ENCODE data around the genes HNF1B, TBC1D3K, TBC1D3D, CISD3 and PSMB3.

GRCh38 chr17:37671176-37671786 is 28.0 kb upstream of the DDX52 start:
- RRBS = no CpG with 5 or more reads among the region's 7 CpGs

DNA sequence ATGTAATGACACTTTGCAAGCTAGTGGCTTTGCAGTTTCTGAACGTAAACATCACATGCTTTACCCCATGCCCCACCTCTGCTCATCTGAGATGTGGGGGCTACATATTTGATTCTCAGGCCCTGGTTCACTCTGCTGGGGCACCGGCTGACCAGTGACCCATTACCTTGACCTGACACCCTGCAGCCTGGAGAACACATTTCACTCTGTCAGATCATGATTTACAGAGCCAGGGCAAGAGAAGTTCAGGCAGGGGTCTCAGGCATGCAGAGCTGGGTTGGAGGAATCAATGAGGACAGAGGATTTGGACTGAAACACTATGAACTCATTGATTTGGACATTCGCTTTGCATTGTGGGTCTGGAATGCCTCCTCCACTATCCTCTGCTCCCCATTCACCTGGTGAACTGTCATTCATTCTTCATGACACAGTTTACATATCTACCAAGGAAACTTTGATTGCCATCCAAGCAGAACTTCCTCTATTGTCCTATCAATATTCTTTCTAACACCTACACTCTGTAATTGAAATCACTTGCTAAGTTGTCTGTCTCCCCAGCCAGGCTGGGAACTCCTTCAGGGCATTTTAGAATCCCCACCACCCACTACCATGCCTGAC is 33.4 kb upstream of the DDX52 start:
- RRBS = no CpG with 5 or more reads among the region's 3 CpGs

- RRBS = no CpG with 5 or more reads among the region's 5 CpGs
Observed at GRCh38 chr17:37744998-37745151, at the start of gene HNF1B. HNF1B (minus strand) TSS chr17:37745059.

GRCh38 chr17:37924090-37924668 is at the start of gene TBC1D3K:
TBC1D3K (plus strand) TSS chr17:37924415.
- RRBS = no CpG with 5 or more reads among the region's 17 CpGs

- RRBS = no CpG with 5 or more reads among the region's 20 CpGs
Observed at GRCh38 chr17:38003565-38004234, at the start of gene TBC1D3D. TBC1D3D (plus strand) TSS chr17:38003976.

DNA sequence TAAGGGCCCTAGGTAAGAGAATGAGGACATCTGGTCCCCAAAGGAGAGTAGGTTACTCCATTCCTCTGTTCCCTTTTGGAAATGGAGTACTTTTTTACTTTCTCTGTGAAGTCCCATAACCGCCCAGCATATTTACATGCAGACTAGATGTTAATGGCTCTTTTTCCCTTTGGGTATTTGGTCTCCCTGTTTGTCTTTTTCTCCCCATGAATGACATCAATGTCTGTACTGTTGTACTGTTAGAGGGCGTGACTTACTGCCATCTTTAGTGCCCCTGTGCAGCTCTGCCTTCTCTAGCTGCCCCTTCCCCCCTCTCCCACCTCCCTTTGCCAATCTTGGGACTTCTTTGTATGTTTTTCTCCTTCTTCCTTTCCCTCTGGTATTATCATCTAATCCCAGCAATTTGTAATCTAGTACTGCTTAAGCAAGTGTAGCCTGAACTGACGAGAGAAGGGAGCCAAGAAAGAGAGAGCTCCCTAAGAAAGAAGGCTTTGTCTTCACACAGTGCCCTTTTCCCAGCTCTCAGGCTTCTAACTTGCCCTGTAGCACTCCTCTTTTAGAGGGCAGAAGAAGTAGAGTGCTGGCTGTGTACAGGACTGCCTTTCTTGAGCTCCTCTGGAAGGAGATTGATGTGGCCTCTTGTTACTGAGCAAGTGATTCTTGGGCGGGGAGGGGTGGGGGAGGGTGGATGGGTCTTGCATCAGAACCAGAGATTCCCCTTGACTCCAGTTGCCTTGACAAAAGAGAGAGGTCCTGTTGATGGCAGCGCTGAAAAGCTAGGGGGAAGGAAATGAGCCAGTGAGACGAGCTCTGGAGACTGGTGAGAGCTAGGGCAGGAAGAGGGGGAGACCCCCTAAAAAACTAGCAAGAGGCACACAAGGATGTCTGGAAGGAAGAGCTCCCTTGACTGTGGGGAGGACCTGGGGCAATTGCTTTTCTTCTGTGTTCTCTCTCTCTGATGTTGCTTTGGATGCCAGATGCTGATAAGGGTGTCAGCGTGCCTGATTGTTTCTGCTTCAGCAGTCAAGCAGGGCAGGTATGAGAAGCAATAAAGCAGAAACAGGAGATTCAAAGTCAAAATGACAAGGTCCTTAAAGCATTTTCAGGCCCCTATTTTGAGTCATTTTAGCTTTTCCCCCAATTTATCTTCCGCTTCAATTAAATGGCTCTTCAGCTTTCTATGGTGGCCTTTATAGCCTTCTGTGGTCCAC is 18.6 kb downstream of the GPR179 start:
- RRBS = no CpG with 5 or more reads among the region's 8 CpGs

DNA sequence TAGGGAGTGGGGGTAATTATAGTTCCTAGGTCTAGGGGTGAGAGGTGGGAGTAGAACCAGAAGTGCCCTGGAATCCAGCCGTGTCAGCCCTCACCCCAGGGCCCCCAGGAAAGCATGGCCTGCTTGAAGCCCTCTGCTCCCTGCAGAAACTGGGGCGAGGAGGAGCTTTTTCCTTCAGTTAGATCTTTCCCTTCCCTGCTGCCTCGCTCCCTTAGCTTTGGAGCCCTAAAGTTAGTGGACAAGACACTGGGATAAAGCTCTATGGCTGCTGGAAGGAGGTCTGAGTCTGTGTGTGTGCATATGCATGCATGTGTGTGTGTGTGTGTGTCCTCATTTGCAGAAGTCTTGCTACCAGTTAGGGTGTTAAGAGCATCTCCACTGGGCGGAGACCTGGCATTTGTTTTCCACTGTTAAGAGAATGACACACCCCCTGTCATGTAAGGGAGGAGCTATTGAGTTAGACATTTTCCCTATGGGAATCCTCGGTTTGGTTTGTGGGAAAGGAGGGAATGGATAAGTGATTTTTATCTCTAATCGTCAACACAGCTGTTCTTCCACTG is 24.9 kb upstream of the ARHGAP23 start:
- RRBS = no CpG with 5 or more reads among the region's 6 CpGs

DNA sequence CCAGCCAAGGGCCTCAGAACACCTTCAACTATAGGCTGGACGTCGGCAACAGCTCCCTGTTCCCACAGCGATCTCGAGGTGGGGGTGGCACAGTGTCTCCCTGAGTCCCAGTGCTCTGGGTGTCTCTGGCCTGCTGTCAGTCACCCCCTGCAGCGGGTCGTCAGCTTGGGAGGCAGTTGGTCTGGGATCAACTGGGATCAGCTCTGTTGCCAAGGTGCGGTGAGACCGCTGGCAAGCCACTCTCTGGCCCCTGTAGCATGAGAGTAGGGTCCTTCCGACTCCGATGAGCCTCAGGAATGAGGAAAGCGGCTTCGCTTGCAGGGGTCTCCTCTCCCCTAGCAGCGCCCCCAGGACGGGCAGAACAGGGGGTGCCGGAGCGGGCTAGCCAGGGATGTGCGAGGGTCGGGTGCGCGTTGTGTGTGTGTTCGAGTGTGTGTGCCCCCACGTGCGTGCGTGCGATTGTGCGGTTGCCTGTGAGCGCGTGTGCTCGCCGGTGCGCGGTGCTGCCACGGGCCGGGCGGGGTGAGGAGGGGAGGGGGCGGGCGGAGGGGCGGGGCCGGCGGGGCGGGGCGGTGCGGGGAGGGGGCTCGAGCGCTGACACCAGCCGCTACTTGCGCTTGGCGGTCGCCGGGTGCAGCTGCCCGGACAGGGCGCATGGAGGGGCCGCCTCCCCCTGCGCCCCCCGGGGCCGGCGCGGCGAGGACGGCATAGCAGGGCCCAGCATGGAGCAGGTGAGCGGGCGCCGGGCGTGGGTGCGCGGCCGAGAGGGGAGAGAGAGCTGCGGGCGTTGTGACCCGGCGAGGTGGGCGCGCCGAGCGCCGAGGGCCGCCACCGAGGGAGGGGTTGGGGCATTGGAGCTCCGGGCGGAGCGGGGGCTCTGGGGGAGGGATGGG is 9.3 kb upstream of the ARHGAP23 start:
- RRBS = no CpG with 5 or more reads among the region's 81 CpGs

DNA sequence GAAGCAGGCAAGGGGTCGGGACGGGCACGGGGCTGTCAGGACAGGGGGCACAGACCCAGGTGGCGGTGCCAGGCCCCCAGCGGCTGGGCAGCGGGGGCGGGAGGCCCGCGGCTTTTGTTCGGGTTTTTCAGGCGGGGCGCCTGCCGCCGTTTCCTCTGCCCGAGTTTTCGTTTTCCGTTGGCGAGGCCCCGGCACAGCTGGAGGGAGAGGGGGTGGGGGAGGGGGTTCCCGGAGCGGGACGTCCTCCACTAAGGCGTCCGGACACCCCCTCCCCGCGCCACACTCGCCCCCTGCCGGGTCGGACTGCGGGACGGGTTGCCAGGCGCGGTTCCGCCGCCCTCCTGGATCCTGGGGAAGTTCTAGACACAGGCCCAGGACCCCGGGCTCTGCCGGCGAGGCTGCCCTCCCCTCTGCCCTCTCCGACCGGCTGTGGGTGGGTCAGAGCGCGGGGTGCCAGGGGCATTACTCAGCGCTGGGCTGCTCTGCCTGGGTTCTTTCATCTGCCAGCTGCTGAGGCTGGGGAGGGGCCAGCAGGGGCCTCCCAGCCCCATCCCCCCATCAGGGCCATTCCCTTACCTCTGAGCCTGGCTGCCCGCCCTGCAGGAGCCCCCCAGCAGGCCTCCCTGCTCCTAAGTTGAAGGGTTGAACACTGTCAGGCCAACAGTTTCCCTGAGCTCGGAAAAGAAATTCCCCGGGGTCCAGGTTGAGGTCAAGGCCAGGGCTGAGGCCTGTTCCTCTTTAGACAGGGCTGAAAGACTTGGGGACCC is 682 bp downstream of the ARHGAP23 start:
- RRBS = no CpG with 5 or more reads among the region's 46 CpGs

DNA sequence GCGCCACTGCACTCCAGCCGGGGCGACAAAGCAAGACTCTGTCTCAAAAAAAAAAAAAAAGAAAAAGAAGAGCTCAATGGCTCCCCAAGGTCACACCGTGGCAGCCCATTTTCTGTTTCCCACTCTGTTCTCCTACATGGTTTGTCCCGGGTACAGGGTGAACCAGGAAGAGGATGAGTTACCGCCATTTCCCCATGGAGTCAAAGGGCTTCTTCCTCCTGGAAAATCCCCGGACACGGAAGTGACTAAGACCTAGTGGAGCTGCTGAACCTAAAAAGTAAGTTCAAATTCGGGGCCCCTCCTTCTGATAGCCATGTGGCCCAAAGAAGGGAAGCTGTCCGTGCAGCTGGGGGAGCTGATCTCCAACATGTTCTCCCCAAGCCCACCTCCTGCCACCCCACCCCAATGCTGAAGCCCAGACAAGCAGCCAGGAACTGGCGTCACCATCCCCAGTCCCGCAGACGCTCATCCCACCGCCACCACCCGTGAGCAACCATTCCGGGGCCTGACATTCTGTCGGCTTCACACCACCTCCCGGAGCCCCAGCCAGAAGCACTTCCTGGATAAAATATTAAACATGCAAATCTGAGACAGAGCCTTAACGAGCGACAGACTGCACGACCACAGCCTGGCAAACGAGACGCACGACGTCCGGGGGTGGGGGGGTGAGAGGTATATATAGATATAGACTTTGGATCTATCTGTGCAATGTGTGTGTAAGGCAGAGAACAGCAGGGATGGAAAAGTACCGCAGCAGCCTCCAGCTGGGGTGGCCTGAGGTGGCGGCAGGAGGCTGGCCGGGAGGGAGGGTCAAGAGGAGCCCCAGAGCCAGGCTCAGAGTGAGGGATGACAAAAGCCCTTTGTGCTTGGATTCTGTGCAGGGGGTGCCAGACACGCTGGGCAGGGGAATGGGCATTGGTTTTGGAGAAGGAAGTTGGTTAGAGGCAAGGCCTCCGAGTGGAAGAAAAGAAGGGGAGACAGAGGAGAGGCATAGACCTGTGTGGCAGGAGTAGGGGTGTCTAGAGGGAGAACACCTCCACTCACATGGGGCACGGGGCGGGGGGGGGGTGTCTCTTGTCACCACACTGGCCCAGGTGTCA is 17.5 kb downstream of the EPOP start:
- RRBS = no CpG with 5 or more reads among the region's 33 CpGs

DNA sequence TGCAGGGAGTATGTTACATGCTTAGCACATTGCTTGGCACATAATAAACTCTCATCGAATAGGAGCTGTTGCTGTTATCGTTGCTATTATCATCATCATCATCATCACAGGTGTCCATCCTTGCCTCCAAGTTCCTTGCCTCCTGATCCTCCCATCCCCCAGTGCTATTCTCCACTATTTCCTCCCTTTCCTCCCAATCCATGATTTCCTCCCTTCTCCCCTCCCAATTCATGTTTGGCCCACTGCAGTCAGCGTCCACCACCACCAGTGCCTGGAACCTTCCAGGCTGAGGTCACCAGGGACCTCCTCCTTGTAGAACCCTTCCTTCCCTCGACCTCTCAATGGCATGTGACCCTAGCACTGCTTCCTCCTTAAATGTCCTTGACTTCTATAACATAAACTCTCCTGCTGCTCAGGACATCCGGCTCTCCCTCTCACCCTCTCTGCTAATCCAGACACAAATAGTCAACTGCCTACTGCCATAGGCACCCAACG is 6.0 kb upstream of the MLLT6 start:
- RRBS = no CpG with 5 or more reads among the region's 6 CpGs

GRCh38 chr17:38704270-38704764 is 756 bp upstream of the MLLT6 start:
- RRBS = no CpG with 5 or more reads among the region's 24 CpGs

- RRBS = no CpG with 5 or more reads among the region's 109 CpGs
Observed at GRCh38 chr17:38729450-38730623, at the start of gene CISD3. CISD3 (plus strand) TSS chr17:38730341.

- RRBS = no CpG with 5 or more reads among the region's 5 CpGs
Observed at GRCh38 chr17:38731795-38732275, 1.7 kb downstream of the CISD3 start.

DNA sequence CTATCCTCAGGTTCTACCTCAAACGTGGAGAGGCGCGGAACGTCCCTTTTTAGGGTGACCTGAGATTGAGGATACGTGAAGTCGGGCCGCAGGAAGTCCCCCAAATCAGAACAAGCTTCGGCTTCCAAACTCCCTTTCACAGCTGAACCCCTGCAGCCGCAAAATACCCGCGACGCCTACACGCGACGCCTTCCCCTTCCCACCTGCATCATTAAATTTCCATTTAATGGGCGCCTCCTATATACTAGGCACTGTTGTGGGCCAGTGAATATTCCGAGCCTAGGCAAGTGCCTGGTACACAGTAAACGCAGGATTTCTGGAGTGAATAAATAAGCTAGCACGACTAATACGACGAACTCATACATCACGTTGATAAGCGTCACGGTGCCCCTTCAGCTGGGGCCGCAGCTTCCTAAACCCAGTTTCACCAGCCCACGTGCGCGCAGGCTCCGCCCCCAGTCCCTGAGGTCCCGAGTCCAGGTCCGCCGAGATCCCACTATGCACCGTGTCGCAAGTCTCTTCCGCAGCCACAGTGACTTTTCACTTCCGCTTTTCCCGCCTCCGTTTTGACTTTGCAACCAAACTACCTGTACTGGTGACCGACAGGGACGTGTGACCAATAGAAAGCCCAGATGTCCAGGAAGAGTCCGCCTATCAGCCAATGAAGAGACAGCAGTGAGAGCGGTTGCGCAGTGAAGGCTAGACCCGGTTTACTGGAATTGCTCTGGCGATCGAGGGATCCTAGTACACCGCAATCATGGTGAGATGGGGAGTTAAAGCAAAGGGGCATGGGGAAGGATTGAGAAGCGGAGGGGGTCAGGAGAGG is at the start of gene PSMB3:
TSS of gene PSMB3 (plus strand) at position 672 of the 826 bp plus-strand sequence.
- RRBS = no CpG with 5 or more reads among the region's 48 CpGs

DNA sequence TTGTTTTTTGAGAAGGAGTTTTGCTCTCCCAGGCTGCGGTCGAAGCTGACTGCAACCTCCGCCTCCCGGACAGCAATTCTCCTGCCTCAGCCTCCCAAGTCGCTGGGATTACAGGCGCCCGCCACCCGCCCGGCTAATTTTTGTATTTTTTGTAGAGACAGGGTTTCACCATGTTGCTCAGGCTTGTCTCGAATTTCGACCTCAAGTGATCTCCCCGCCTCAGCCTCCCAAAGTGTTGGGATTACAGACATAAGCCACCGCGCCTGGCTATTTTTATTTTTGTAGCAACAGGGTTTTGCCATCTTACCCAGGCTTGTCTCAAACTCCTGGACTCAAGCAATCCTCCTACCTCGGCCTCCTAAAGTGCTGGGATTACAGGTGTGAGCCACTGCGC is 844 bp upstream of the CWC25 start:
- RRBS = no CpG with 5 or more reads among the region's 16 CpGs

DNA sequence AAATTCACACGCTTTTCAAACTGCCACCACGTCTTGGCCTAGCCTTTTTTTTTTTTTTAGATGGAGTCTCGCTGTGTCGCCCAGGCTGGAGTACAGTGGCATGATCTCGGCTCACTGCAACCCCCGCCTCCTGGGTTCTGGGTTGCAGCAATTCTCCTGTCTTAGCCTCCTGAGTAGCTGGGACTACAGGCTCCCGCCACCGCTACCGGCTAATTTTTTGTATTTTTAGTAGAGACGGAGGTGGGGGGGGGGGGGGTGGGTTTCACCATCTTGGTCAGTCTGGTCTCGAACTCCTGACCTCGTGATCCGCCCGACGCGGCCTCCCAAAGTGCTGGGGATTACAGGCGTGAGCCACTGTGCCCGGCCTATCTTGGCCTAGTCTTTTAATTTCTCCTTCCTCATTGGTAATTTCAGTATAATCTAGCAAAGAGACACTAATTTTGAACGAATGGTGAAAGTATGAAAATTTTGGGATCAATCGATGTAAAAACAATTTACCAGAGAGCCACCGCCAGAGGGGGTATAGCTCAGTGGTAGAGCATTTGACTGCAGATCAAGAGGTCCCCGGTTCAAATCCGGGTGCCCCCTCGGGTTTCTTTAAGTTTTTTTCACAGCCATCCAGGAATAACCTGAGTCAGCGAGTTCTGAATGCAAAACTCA is 2.6 kb upstream of the LASP1 start:
- RRBS = no CpG with 5 or more reads among the region's 25 CpGs

GRCh38 chr17:38870818-38871138 is 920 bp downstream of the LASP1 start:
- RRBS = 0% methylated on average over 1 of the region's 11 CpGs

DNA sequence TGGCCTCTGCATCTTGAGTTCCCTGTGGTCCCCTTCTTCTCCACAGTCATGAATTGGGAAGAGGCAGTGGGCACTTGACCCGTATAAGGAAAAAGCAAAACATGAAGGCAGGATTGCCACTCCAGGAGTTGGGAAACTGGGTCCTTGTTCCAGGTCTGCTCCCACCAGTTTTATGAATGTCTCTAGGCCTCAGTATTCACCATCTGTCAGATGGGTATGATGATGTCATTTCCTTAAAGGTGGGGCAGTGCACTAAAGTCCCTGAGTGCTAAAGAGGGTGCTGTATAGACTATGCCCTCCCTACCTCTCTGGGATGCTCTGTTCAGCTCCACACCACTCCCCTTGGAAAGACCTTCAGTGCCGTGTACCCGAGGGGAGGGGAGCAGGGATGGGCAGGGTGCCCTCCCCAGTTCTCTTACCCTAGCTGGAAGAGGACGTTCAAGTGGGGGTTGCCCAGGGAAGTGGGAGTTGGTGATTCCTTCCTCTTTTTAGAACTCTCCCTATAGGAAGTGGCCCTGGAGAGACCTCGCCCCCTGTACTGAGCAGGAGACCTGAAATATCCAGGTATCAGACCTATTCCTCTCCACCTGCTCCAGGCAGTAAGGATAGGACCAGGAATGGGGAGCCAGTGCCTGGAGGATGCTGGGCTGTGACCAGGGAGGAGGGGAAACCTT is 2.2 kb downstream of the LASP1 start:
- RRBS = no CpG with 5 or more reads among the region's 5 CpGs

GRCh38 chr17:38881467-38881833 is 11.6 kb downstream of the LASP1 start:
- RRBS = no CpG with 5 or more reads among the region's 4 CpGs